Measurements from ENCODE around the genes GHITM and LRIT2.

DNA sequence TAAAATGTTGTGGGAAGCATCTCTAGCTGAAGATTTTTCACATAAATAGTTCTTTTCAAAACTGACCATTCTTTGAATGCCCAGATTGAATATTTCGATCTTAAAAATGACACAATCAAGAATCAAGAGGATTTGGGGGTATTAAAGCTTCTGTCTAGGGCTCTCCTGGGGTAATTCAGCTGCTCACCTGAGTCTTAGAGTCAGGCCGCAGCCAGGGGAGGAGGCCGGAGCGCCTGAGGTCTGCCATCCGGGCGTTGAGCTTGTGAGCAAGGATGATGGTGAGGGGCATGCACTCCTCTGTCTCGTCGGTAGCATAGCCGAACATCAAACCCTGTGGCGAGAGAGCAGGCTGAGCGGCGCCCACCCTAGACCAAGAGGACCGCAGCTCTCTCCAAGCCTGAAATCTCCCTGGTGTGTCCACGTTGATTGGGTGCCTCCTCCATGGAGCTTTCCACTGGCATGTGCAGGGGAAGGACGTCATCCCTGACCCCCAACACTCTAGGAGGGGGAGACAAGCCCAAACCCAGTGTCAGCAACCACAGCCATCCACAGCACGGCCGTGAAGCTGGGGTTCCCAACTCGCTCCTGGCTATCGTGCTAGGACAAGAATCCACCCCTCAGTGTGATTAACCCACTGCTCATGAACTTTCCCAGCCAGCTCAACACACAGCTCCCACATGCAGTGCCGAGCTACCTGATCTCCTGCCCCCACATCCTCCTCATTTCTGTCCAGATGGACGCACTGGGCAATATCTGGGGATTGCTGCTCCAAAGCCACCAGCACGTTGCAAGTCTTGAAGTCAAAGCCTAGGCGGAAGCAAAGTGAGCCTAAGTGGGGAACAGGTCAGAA is 9.2 kb downstream of the MAT1A start:
- PRO-cap, 3 experiments: no peak in any of the 3 experiments
- RAMPAGE, long total RNA, 4 experiments: no peak in any of the 4 experiments
- RRBS: no CpG with 5 or more reads among the region's 23 CpGs

DNA sequence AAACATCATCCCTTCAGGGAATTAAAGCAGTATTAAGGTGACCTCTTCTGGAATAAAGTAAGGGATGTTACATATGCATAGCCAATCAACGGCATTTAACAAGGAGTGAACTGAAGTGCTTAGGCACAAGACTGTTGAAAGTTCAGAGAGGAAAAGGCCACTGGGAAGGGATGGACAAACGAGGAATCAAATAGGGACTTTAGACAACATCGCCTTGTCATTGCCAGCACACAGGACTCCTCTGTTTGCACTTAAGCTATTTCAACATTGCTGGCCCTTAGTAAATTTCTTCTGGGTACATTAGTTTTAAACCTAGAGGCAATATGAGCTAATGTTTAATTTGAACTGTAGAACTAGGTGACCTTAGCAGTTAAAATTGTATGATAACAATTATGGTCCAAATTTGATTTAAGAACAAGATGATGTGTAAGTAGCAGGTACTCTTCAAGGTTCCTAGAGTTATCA is 1.4 kb upstream of the MAT1A start:
- PRO-cap, 3 experiments: no peak in any of the 3 experiments
- RAMPAGE, long total RNA, 4 experiments: no peak in any of the 4 experiments
- RRBS: no CpG with 5 or more reads among the region's 3 CpGs

DNA sequence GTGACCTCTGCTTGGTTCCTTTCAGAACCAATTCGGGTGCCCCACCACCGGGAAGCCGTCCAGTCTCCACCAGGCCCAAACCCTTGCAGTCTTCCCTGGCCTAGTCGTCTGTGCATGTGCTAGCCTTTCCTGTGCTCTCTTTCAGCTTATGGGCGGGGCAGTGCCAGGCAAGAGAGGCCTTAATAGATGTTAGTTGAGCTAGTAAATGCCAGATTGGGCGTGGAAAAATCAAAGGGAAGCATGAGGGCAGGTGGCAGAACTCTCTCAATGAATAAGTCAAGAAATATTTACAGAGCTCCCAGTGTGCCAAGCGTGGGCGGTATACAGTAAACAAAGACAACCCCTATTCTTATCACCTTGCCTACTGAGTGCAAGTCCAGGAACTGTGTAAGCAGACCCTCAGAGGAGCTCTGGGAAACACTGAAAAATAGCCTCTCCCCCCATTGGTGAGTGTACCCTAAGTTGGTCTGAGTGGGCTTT is 1.1 kb downstream of the DYDC2 start:
- PRO-cap, 3 experiments: no peak in any of the 3 experiments
- RAMPAGE, long total RNA, 4 experiments: no peak in any of the 4 experiments
- RRBS: no CpG with 5 or more reads among the region's 8 CpGs

- PRO-cap, 3 experiments: peak in 3 of 3 experiments; most common plus-strand start chr10:80455060 (in 3); most common minus-strand start chr10:80455345 (in 2)
- RAMPAGE, long total RNA, 4 experiments: no peak in any of the 4 experiments
- RRBS: 1% methylated on average over 25 of the region's 41 CpGs
These were observed 1.0 kb downstream of the TSPAN14 start for GRCh38 chr10:80454866-80455827.

- PRO-cap, 3 experiments: no peak in any of the 3 experiments
- RAMPAGE, long total RNA, 4 experiments: no peak in any of the 4 experiments
- RRBS: no CpG with 5 or more reads among the region's 12 CpGs
These were observed 12.3 kb downstream of the TSPAN14 start for GRCh38 chr10:80466370-80466891.

DNA sequence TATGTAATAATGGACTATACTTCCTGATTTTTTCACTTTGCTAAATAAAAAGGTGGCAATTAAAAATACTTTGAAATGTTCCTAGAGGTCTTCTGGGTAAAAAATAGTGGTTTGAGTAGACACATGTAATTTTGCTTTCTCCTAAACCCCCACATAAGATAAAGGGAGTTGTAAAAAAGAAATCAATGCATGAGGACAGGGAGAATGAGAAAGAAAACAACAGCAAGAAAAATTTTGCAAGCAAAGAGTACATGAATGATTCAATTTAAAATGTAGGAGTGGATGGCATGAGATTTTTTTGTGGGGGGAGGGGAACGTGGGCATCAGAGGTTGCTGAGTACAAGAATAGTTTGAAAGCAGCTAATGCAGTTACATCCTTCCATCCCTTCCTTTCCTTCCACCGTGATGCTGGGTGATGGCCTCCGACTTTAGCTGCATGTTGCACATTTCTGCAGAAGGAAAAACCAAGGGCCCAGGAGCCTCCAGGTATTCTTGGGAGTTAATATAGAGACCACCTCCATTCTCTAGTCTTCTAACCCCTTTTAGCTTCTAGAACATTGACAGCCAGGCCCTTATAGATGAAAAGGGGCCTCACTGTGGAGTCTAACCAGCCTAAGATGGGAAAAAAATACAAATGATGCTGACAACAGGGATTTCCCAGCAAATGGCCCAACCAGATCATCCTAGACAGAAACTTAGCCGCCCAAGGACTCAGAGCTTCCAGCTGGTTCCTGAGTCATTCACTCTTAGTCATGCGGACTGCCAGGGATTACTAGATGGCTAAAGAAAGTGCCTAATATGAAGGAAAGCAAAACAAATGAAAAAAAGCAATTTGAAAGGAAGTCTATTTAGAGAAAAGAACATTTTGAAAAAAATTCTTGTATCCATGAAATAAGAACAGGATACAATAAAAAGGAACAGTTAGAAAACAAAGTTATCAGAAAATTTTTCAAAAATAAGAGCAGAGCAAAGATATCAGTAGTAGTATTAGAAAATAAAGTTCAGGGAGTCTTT is 23.5 kb downstream of the TSPAN14 start:
- PRO-cap, 3 experiments: no peak in any of the 3 experiments
- RAMPAGE, long total RNA, 4 experiments: no peak in any of the 4 experiments
- RRBS: no CpG with 5 or more reads among the region's 5 CpGs

DNA sequence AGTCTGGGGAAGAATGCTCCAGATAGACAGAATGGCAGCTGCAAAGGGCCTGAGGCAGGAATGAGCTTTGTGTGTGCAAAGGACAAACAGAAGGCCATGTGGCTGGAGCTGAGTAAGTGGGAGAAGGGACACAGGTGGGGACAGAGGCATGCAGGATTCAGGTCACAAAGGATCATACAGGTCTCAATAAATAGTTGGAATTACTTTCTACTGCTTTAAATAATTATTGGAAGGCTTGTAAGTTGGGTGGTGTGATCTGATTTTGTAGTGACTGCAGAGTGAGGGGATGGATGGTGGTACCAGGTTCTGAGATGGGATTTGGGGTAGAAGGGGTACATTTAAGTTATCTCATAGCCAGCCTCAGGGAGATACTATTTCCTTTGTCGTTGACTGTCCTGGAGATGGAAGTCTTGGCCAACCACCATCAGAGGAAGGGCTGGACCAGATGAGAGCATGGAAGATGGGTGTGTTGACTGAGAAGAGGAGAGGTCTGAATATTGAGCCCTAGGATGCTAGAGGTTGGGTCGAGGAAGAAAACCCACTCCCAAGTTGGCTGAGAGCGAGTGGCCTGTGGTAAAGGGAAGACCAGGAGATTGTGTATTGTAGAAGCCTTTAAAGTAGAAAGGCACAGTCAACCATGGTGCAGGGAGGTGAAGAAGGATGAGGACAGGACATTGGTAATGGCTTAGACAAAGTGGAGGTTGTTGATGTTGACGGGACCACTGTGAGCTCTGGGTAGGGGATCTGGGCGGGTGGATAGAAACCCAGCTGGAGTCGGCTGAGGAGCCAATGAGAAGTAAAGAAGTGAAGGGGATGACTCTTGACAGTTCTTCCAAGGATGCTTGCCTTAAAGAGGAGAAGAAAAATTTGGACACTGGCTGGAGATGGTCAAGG is 36.0 kb downstream of the TSPAN14 start:
- PRO-cap, 3 experiments: no peak in any of the 3 experiments
- RAMPAGE, long total RNA, 4 experiments: no peak in any of the 4 experiments
- RRBS: no CpG with 5 or more reads among the region's 6 CpGs

DNA sequence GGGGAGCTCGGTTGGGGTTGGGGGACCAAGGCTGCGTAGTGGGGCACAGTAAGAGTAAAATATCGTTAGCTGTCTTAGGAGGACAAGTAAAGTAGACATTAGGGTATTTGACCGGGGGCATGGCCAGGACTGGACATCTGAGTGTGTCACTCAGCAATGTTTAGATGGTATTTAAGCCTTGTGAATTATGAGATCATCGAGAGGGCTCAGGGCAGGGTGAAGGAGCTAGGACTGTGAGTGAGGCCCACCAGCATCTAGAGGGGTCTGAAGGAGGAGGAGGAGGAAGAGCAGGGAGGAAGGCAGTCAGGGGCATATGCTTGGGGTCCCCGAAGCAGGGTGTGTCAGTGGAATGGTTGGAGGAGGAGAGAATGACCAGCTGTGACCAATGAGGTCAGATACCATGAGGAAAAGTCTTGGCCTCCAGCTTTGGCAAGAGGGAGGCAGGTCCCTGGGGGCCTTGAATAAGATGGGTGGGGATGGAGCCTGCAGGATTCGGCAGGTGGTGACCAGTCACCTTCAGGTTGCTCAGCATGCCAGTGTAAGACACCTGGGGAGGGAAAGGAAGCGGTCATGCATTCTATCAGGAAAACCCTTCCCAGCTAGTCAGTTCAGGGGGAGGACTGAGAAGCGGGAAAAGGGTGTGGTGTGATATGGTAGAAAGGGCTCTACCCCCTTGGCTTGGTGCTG is 34.9 kb upstream of the SH2D4B start:
- PRO-cap, 3 experiments: no peak in any of the 3 experiments
- RAMPAGE, long total RNA, 4 experiments: no peak in any of the 4 experiments
- RRBS: no CpG with 5 or more reads among the region's 9 CpGs

- PRO-cap, 3 experiments: no peak in any of the 3 experiments
- RAMPAGE, long total RNA, 4 experiments: no peak in any of the 4 experiments
- RRBS: no CpG with 5 or more reads among the region's 21 CpGs
These were observed 2.6 kb downstream of the SH2D4B start for GRCh38 chr10:80540077-80540943.

GRCh38 chr10:80896859-80897465 is 359.3 kb downstream of the SH2D4B start:
- PRO-cap, 3 experiments: no peak in any of the 3 experiments
- RAMPAGE, long total RNA, 4 experiments: no peak in any of the 4 experiments
- RRBS: no CpG with 5 or more reads among the region's 8 CpGs

DNA sequence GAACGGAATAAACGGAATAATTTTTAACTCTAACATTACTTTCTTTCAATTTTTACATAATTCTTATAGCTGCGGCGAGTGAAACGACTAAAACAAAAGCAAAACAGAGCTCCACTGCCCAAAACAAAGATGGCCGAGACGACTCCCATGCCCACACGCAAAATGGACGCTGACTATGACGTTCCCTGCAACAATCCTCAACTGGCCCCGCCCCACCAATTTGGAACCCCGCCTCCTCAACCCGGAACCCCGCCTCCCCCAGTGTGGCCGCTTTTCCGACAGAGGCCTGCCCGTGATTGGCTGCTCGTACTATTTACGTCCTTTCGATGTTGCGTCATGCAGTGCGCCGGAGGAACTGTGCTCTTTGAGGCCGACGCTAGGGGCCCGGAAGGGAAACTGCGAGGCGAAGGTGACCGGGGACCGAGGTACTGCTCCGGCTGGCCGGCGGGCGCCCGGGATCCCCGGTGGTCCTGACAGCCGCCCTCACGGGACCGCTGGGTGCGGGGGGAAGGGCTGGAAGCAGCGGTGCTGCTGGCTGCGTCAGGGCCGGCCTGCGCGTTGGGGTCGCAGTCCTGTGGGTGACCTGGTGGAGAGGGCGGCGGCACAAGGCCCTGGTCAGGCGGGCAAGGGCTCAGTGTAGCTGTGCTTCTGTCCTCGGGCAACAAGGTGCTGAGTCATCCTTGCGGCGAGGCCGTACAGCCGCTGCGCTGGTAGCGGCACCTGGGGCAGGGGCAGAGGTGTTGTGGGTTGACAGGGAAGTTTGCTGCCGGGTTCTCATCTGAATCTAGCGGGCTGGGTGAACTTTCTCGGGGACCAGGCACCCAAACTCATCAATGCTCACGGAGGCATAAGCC is at the start of gene GHITM:
Gene GHITM, plus strand, starts transcription at position 341 of the 854 bp plus-strand sequence.
- PRO-cap, 3 experiments: peak in 3 of 3 experiments; most common plus-strand start position 394 of the sequence (in 3); most common minus-strand start position 116 of the sequence (in 1)
- RAMPAGE, long total RNA, 4 experiments: start-site peak on the plus strand in 4 of 4 experiments, centred at positions 372 to 384 of the sequence, 651 to 8,595 reads per replicate
- RRBS: 2% methylated on average over 18 of the region's 60 CpGs

GRCh38 chr10:84225382-84225871 is at the start of gene LRIT2:
LRIT2 (minus strand) TSS chr10:84225544.
- PRO-cap, 3 experiments: no peak in any of the 3 experiments
- RAMPAGE, long total RNA, 4 experiments: no peak in any of the 4 experiments
- RRBS: no CpG with 5 or more reads among the region's 6 CpGs

GRCh38 chr10:84336685-84337660 is 8.6 kb downstream of the CCSER2 start:
- PRO-cap, 3 experiments: peak in 1 of 3 experiments; most common plus-strand start chr10:84337460 (in 1); most common minus-strand start chr10:84337311 (in 1)
- RAMPAGE, long total RNA, 4 experiments: no peak in any of the 4 experiments
- RRBS: no CpG with 5 or more reads among the region's 9 CpGs

GRCh38 chr10:86345884-86346661 is 20.5 kb downstream of the GRID1 start:
- PRO-cap, 3 experiments: peak in 1 of 3 experiments; most common plus-strand start chr10:86346587 (in 1)
- RAMPAGE, long total RNA, 4 experiments: no peak in any of the 4 experiments
- RRBS: no CpG with 5 or more reads among the region's 11 CpGs

- PRO-cap, 3 experiments: peak in 2 of 3 experiments; most common plus-strand start chr10:86389686 (in 2); most common minus-strand start chr10:86389546 (in 1)
- RAMPAGE, long total RNA, 4 experiments: no peak in any of the 4 experiments
- RRBS: 25% methylated on average over 23 of the region's 55 CpGs
These were observed 22.9 kb upstream of the GRID1 start for GRCh38 chr10:86389307-86390101.

- PRO-cap, 3 experiments: peak in 2 of 3 experiments; most common minus-strand start chr10:86466798 (in 2)
- RAMPAGE, long total RNA, 4 experiments: no peak in any of the 4 experiments
- RRBS: no CpG with 5 or more reads among the region's 7 CpGs
These were observed 55.0 kb downstream of the WAPL start for GRCh38 chr10:86466499-86467006.

GRCh38 chr10:86499723-86500980 is 21.4 kb downstream of the WAPL start:
- PRO-cap, 3 experiments: no peak in any of the 3 experiments
- RAMPAGE, long total RNA, 4 experiments: start-site peak on the minus strand in 1 of 4 experiments, at chr10:86500034-86500520 at its widest, 18 to 26 reads per replicate
- RRBS: no CpG with 5 or more reads among the region's 11 CpGs

- PRO-cap, 3 experiments: no peak in any of the 3 experiments
- RAMPAGE, long total RNA, 4 experiments: no peak in any of the 4 experiments
- RRBS: no CpG with 5 or more reads among the region's 28 CpGs
These were observed 2.1 kb upstream of the LDB3 start for GRCh38 chr10:86665855-86666955.

DNA sequence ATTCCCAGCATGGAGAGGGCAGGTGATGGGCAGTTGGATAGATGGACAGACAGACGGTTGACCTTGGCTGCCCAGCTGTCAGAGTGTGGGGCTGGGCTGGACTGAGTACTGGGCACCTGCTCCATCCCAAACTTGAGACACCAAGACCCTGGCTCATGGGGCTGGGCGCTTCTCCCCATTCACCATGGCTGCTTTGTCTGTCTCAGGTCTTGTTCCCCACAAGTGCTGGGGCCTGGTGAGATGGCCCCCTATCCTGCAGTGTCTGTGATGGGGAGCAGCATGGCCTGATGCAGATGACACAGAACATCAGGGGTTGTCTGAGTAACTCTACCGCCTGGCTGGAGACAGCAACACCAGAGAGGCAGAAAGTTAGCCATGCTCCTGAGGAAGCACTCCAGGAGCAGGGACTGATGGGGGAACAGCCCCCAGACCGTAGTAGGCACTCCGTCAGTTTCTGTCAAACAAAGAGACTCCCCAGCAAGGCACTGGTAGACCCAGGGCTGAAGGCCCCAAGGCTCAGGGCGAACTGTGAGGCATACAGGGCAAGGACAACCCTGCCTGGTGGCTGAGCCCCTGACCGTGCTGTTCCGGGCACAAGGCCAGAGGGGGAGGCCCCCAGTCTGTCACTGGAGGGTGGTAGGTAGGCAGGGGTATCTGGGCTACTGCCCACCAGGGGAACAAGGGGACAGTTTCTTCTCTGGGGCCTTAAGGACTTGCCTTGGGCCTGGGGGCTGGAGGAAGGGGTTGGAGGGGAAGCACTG is 1.0 kb downstream of the LDB3 start:
- PRO-cap, 3 experiments: no peak in any of the 3 experiments
- RAMPAGE, long total RNA, 4 experiments: no peak in any of the 4 experiments
- RRBS: no CpG with 5 or more reads among the region's 8 CpGs

GRCh38 chr10:86708588-86708981 is 40.3 kb downstream of the LDB3 start:
- PRO-cap, 3 experiments: no peak in any of the 3 experiments
- RAMPAGE, long total RNA, 4 experiments: no peak in any of the 4 experiments
- RRBS: no CpG with 5 or more reads among the region's 3 CpGs

Data from adrenal gland (tissue), 7 donors.